ENCODE results near the genes HNRNPC and OR10G2.

DNA sequence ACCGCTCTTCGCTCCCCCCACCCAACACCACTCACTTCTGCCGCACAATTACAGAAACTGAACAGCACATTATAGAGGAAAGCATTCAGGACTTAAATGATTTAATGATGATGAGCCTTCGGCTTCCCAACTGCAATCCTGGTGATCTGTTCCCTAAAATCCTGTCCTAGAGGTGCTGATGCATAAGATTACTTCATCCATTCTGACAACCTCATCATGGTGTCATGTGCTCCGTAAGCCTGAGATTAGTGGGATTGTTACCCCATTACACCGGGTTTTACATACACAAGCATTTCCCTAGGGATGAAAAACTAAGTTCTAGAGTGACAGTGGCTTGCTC, 2.5 kb upstream of the RNASE13 start:
- PRO-cap, 7 experiments = no peak in any of the 7 experiments
- RAMPAGE, long total RNA, 2 experiments = no peak in any of the 2 experiments

GRCh38 chr14:21041363-21041969, 696 bp upstream of the RNASE7 start:
- PRO-cap, 7 experiments = no peak in any of the 7 experiments
- RAMPAGE, long total RNA, 2 experiments = no peak in any of the 2 experiments

DNA sequence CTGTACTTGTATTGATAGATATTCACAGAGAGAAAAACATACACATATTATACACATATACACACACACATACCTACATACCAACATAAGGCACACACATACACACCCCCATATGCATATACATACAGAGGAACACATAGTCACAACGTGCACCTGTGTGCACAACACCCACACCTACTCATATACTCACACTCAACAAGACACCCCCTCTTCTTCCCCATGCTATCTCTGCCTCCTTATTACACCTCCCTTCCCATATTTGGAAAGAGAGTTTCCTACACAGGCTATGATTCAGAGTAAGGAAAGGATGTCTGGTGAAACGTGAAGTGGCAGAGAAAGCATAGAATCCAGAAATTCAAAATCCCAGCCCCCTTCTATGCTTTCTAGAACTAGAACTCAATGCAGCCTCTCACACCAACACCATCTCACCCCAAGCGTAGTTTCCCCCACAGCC, 2.3 kb downstream of the RNASE8 start:
- PRO-cap, 7 experiments = no peak in any of the 7 experiments
- RAMPAGE, long total RNA, 2 experiments = no peak in any of the 2 experiments

GRCh38 chr14:21069201-21069353, 1.0 kb upstream of the ARHGEF40 start:
- PRO-cap, 7 experiments = peak in 1 of 7 experiments; most common plus-strand start chr14:21069234 (in 1)
- RAMPAGE, long total RNA, 2 experiments = no peak in any of the 2 experiments

GRCh38 chr14:21072828-21073532, 2.9 kb downstream of the ARHGEF40 start:
- PRO-cap, 7 experiments = no peak in any of the 7 experiments
- RAMPAGE, long total RNA, 2 experiments = no peak in any of the 2 experiments

DNA sequence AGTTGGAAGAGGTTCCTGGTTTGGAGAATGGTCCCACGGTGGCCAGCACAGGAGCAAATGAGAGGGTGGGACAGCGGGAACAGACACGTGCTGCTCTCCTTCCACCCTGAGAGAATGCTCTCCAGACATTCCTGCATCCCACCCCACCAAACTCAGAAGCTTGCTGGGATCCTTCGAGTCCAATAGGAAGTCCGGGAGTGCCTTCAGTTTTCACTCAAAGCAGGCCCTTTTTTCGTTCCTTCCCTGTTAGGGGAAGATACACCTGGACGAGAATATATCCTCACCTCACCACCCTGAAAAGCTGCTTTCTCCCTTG, 2.2 kb downstream of the TMEM253 start:
- PRO-cap, 7 experiments = no peak in any of the 7 experiments
- RAMPAGE, long total RNA, 2 experiments = no peak in any of the 2 experiments

DNA sequence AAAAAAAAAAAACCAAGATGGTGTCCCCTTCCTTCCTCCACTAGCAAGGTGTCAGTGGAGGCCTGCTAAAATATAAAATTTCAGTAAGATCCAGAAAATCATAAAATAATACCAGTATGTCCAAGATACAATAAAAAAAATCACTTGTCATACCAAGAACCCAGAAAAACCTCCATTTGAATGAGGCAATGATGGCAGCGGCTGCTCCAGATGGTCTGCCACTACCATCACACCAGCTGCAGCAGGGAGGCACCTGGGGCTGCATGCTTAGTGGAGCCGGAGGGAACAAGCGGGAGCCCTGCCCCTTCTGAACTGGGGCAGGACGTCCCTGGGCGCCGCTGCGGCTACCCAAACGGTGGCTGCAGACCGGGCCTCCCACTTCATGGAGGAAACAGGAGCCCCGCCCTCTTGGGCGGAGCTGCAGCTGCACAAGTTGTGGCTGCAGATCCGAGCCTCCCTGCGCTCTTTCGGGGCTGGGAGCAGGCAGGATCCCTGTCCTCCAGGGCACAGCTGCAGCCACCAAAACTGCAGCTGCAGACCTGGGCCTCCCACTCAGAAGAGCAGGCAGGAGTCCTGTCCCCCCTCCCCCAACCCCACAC, 36.0 kb upstream of the OR5AU1 start:
- PRO-cap, 7 experiments = no peak in any of the 7 experiments
- RAMPAGE, long total RNA, 2 experiments = no peak in any of the 2 experiments

DNA sequence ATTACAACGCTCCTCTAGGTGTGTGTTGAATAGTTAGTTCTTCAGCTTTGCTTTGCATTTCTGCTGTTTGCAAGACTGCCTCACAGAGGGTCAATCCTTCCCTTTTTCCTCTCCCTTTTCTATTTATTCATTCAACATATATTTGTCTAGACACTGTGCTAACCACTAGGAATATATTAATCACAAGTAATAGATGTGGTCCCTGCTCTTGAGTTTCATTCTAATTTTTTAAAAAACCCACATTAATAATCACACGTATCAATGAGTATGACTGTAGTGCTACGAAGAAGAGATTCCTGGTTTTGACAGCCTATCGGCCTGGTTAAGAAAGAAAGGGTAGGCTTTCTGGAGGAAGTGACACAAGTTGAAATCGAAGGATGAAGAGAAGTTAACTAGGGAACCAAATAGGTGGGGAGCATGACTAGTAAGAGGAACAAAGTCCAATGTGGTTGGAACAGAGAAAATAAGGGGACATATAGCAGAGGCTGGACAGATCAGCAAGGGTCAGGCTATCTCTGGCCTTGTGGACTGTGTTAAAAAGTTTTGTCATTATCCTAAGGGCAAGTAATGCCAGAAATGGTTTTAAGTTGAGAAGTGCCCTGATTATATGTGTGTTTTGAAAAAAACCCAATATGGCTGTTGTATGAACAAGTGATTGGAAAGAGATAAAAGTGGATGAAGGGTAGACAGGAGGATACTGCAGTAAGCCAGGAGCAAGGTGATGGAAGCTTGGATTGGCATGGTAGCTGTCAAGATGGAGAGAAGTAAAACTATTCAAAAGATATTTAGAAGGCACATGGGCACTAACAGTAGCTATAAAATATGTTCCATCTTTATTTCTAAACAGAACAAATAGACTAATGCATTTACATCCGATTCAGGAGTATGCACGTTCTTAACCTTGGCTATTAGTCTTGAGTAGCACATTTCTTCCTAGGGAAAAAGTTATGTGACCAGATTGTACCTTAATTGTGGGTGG, 46.6 kb upstream of the OR5AU1 start:
- PRO-cap, 7 experiments = no peak in any of the 7 experiments
- RAMPAGE, long total RNA, 2 experiments = no peak in any of the 2 experiments

- PRO-cap, 7 experiments = no peak in any of the 7 experiments
- RAMPAGE, long total RNA, 2 experiments = no peak in any of the 2 experiments
Measured at GRCh38 chr14:21203370-21203924, 47.6 kb upstream of the OR5AU1 start.

GRCh38 chr14:21210768-21212000, 55.3 kb upstream of the OR5AU1 start:
- PRO-cap, 7 experiments = no peak in any of the 7 experiments
- RAMPAGE, long total RNA, 2 experiments = no peak in any of the 2 experiments

- PRO-cap, 7 experiments = peak in 7 of 7 experiments; most common minus-strand start chr14:21269424 (in 4)
- RAMPAGE, long total RNA, 2 experiments = start-site peak on the minus strand in 2 of 2 experiments, at chr14:21269409-21269431 at its widest, 5,403 to 6,677 reads per replicate
Measured at GRCh38 chr14:21269181-21269621, at the start of gene HNRNPC. Gene HNRNPC (minus strand): TSS chr14:21269442.

DNA sequence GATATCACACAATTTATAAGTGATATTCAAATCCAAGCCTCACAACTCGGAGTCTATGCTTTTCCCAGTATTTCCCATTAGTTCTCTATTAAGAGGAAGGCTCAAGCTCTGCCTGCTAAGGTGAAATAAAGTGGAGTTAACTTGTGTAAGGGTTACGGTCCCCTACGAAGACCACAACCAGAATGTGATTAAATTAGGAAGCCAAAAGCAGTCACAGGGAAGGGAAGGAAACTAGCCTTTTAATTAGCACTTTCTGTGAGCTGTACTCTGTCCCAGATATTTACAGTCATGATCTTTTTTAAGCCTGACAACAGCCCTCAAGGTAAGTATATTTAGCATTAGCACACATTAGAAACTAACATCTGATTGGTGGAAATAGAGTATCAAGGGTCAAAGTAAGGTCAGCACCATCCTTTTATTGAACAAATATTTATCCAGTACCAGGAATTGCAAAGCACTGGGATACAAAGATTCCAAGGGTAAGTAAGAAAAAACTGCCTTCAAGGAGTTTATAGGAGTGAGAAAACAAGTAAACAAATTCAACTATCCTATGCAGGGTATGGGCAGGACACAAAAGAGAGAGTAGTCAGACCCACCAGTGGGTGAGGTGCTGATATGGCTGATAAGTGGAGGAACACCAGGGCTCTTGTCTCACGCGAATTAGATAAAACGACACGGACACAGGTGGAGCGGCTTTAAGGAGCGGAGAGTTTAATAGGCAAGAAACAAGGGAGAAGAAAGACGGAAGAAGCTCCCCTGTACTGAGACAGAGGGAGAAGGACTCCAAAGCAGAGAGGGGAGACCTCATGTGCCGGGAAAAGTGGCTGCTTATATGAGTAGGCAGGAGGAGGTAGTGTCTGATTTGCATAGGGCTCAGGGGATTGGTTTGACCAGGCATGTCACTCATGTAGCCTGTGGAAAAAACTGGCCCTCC, 28.3 kb downstream of the RPGRIP1 start:
- PRO-cap, 7 experiments = peak in 4 of 7 experiments; most common minus-strand start position 822 of the sequence (in 4)
- RAMPAGE, long total RNA, 2 experiments = no peak in any of the 2 experiments

GRCh38 chr14:21364688-21365259, 19.0 kb downstream of the SUPT16H start:
- PRO-cap, 7 experiments = no peak in any of the 7 experiments
- RAMPAGE, long total RNA, 2 experiments = no peak in any of the 2 experiments

GRCh38 chr14:21402667-21403269, 18.9 kb upstream of the SUPT16H start:
- PRO-cap, 7 experiments = no peak in any of the 7 experiments
- RAMPAGE, long total RNA, 2 experiments = no peak in any of the 2 experiments

DNA sequence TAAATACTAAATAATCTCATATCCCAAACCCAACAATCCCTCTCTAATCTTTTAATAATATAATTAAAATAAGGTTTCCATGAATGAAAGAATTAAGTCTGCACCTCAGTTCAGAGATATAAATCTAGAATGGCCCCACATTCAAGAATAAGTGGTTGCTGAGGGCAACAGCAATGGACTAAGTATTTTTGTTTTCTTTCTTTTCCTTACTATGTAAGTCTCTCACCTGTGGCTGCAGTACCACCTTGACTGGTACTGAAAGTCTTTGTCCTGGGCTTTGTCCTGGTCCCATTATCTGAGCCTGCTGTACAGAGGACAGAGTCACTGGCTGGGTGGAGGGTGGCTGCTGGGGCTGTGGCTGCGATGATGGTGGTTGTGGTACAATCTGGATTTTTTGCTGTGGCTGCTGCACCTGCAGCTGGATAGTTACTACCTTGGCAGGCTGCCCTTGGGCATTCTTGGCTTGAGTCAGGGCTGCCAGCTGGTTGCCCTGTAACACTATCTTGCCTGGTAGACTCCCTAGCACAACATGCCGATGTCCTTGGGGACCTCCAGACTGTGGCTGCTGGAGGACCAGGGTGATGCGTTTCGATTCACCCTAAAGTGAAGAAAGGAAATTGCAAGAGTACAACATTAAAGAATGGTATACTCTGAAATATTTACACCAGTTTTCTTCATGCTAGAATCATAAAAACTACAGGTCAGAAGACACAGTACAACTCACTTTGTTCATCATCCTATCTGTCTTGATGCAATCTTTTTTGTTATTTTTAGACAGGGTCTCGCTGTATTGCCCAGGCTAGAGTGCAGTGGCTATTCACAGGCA, 27.0 kb downstream of the CHD8 start:
- PRO-cap, 7 experiments = no peak in any of the 7 experiments
- RAMPAGE, long total RNA, 2 experiments = no peak in any of the 2 experiments

DNA sequence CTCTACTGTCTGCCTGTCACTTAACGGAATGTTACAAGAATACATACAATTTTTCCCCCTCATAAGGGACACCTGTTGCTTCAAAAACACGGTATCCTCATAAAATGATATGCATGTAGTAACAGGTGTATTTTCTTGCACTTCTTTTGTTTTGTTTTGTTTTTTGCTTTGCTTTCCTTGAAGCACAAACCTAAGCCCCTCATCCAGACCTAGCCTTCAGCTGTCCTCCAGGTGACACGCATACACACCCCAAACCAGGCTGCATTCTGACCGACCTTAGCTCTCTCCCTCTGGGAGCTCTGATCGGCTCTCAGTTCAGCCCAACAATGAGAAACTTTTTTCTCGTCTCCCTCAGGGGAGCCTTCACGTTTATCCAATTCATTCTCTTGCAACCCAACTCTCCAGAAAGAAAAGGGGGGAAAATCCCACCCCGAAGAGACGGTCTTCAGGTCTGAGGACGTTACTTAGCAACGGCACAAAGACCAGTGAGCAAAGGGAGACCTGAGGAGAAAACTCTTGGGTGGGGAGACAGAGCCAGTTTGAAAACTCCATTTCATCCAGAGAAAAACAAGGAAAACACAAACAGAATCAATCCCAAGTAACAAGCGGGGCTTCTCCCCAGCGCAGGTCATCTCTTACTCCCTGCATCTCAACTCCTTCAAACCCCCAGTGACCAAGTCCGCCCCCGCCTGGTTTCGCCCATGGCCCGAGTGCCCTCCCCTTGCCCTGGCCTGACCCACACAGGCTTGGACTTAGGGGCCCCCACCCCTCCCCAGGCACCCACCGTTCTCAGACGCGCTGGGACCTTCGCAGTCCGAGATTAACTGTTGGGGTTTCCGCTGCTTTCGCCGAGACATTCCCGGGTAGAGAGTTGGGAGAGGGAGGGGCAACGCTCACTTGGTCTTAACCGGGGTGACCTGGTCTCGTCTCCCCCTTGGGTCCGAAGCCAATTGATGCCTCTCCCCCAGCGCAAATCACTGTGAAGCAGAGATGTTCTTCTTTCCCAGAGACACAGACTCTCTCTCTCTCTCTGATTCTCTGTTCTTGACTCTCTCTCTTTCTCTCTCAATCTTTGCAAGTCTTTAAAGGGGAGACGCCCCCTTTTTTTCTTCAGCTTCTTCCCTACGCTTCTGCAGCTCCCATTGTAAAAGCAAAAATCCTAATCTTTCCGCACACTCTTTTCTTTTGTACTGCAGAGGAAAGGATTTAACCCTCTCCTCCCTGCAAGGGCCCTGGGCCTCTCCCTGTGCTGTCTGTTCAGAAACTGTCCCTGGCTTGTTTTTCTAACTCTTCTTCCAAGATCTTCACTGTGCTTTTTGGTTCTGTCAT, 10.4 kb upstream of the SALL2 start:
- PRO-cap, 7 experiments = peak in 1 of 7 experiments; most common plus-strand start position 510 of the sequence (in 1); most common minus-strand start position 328 of the sequence (in 1)
- RAMPAGE, long total RNA, 2 experiments = no peak in any of the 2 experiments

- PRO-cap, 7 experiments = no peak in any of the 7 experiments
- RAMPAGE, long total RNA, 2 experiments = no peak in any of the 2 experiments
Measured at GRCh38 chr14:21634681-21635312, at the start of gene OR10G2. Gene OR10G2 (minus strand): TSS chr14:21634940.

DNA sequence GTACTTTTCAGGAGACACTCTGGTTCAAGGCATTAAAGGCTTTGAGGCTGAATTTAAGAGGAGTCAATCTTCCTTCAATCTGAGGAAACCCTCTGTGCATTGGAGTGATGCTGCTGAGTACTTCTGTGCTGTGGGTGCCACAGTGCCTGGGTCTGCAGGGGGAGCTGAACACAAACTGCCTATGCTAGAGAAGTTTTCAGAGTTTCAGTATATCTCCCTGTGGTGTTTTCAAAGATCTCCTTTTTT, 179.2 kb upstream of the OR4E1 start:
- PRO-cap, 7 experiments = no peak in any of the 7 experiments
- RAMPAGE, long total RNA, 2 experiments = no peak in any of the 2 experiments

GRCh38 chr14:21864276-21864523, 190.6 kb upstream of the OR4E1 start:
- PRO-cap, 7 experiments = no peak in any of the 7 experiments
- RAMPAGE, long total RNA, 2 experiments = no peak in any of the 2 experiments

- PRO-cap, 7 experiments = no peak in any of the 7 experiments
- RAMPAGE, long total RNA, 2 experiments = no peak in any of the 2 experiments
Measured at GRCh38 chr14:21868627-21869026, 195.0 kb upstream of the OR4E1 start.